ENCODE data around the gene PCDHGA11.

- PRO-cap, result unidirectional peak, plus-strand start at chr5:141421056
Observed at GRCh38 chr5:141420944-141421516, at the start of gene PCDHGA11. TSS of gene PCDHGA11 (plus strand) at chr5:141421051.

- PRO-cap, result bidirectional peak, plus-strand start at chr5:141512689, minus-strand start at chr5:141512511
Observed at GRCh38 chr5:141512195-141512940, 23.5 kb downstream of the PCDHGC5 start.

DNA sequence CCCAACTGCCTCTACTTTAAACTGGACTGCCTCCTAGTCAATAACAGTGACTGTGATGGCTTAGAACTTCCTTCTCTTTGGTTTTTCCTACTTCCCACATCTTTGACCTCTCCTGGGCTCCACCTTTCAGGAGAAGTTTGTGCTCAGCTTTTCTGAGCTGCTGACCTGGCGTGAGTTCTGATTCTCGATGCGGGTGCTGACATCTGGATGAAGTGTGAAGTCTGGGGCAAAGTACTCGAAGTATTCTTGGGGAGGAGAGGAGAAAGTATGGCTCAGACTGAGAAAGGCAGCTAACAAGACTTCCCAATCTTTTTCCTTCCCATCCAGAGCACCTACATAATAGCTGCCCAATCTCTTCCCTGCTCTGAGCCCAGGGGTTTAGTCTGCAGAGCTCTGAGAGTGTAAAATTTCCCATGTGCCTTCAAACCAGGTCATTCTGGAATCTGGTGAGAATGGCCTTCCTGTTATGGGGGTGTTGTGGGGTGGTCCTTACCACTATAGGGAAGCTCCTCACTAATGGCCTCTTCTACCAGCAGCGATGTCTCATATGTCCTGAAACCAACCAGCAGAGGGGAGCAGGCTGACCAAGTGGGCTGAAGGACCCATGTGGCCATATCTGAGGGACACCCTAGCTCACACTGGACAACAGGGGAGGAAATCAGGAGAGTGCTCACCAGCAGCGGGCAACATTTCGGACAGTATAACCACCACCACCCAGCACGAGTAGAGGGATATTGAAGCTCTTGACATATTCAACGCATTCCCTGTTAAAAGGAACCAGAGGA is 6.9 kb upstream of the DIAPH1 start:
- PRO-cap, result no peak

GRCh38 chr5:141669394-141669835 is 12.6 kb downstream of the ARAP3 start:
- PRO-cap, result no peak

DNA sequence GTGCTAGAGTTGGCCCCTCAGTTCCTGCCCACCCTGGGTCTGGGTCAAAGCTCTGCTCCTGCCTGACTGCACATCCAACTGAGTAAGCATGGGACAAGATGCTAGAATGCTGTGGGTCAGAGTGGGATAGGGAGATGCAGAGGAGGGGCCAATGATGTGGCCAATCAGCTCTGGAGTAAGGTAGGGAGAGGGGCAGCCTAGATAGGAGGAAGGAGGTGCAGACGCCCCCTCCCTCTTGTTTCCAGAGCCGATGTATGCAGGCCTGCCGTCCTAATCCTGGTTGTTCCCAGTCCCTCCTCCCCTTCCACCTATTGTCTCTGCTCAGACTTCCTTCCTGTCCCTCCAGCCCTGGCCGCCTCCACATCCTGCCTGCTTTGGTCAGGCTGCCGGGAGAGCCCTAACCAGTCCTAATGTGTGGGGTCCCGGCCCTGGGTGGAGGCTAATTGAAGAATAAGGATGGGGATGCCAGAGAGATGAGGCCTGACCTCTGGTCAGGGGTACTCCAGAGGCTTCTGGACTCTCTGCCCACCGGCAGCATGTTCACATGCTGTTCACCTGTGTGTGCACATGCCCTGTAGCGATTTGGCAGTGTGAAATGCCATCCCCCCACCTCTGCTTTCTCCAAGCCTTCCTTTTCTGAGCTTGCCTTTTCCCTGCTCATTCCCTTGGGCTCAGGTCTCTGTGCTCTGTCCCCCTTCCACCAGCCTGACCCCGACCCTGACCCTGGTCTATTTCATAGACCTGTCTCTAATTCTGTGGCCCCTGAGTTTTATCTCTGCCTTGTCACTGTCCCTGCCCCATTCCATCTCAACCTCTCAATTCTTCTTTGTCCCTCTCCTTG is 1.1 kb downstream of the ARAP3 start:
- PRO-cap, result bidirectional peak, plus-strand start at position 377 of the sequence, minus-strand start at position 80 of the sequence; bidirectional peak, plus-strand start at position 648 of the sequence, minus-strand start at position 750 of the sequence

DNA sequence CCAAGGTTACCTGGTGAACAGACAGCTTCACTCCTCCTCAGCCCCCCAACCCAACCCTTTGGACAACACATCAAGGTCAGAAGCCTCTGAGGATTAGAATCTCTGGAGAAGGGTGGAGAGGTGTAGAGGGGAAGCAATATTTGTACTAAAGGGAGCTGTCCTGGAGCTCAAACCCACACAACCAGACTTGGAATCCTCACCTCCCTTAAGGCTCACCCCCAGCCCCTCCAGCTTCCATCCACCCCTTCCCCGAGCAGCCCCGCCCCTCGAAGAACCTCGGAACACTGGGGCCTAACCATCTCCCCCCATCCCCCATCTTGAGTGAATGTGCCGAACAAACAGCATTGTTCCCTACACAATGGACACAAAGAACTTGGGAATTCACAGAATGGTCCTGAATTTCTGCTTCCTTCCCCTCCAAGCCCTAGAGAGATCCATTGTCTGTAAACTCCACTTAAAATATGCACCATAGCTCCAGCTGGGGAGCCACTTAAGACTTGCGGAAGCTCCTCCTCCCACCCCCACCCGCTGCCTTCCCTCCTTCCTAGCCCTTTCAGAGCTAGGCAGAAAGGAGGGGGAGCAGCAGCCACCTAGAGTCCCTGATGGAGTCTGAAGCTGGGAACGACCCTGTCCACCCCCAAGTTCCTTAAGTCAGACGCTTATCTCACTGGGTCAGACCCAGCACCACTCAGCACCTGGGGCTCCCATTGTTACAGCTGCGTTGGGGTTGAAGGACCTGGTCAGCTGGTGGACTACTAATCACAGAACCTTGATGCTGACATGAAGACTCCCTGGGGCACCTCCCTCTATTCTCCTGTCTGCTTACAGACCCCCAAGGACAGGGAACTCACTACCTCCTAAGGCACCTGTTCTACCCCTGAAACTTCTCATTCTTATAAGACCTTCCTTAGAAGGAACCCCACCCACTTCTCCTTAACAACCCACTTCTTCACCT is 61.5 kb downstream of the PCDH1 start:
- PRO-cap, result bidirectional peak, plus-strand start at position 556 of the sequence, minus-strand start at position 207 of the sequence

DNA sequence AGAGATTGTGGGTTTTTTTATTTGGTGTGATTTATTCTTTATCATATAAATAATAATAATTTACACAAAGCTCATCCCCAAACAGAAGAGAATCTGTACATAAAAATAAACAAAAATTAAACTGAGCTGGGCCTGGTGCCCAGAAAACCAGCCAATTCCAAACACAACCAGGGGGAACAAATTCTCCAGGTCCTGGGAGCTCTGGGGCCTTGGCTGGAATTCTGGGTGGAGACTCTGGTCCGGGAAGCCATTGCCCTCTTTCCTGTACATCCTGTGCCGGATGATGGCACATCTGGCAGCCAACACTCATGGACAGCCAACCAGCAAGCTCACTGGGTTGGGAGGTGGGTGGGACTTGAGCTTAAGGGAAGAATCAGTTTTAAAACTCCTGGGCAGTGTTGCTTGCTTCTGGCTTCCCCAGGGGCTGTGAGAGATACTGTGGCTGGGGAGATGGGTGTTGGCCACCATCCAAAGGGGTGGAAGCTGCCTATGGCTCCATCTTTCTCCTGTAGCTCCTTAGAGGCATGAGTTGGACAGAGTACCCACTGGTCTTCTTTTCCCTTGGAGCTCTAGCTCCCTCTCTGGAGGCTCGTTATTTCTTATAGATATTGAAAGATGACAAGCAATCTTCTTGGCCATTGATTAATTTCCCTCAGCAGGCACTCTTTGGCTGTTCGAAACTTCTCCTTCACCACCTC is 56.0 kb downstream of the PCDH1 start:
- PRO-cap, result no peak

- PRO-cap, result bidirectional peak, plus-strand start at chr5:141836158, minus-strand start at chr5:141836104; unidirectional peak, minus-strand start at chr5:141836443; unidirectional peak, minus-strand start at chr5:141836501
Observed at GRCh38 chr5:141835921-141836672, 42.1 kb downstream of the PCDH1 start.

GRCh38 chr5:141840086-141840949 is 37.9 kb downstream of the PCDH1 start:
- PRO-cap, result no peak

- PRO-cap, result bidirectional peak, plus-strand start at chr5:141849278, minus-strand start at chr5:141848731
Observed at GRCh38 chr5:141848572-141848959, 29.6 kb downstream of the PCDH1 start.

- PRO-cap, result no peak
Observed at GRCh38 chr5:141866007-141866514, 12.1 kb downstream of the PCDH1 start.

- PRO-cap, result no peak
Observed at GRCh38 chr5:141875778-141876785, 2.1 kb downstream of the PCDH1 start.

GRCh38 chr5:141958726-141959313 is 818 bp upstream of the PCDH12 start:
- PRO-cap, result bidirectional peak, plus-strand start at chr5:141959351, minus-strand start at chr5:141959066

- PRO-cap, result unidirectional peak, plus-strand start at chr5:142012552
Observed at GRCh38 chr5:142011878-142012917, 629 bp downstream of the GNPDA1 start.

- PRO-cap, result no peak
Observed at GRCh38 chr5:142110036-142110610, 1.5 kb downstream of the NDFIP1 start.

DNA sequence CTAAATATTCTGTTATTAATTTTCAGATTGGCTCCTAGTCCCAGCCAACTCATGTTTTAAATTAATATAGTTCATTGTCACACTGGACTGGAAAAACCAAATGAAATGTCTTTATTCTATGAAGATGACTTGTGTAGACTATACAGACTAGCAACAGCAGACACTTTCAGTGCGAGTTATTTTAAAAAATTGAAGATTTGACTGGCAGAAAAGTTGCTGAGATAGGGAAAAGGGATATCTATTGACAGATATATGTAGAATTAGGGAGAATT is 21.5 kb downstream of the NDFIP1 start:
- PRO-cap, result no peak

DNA sequence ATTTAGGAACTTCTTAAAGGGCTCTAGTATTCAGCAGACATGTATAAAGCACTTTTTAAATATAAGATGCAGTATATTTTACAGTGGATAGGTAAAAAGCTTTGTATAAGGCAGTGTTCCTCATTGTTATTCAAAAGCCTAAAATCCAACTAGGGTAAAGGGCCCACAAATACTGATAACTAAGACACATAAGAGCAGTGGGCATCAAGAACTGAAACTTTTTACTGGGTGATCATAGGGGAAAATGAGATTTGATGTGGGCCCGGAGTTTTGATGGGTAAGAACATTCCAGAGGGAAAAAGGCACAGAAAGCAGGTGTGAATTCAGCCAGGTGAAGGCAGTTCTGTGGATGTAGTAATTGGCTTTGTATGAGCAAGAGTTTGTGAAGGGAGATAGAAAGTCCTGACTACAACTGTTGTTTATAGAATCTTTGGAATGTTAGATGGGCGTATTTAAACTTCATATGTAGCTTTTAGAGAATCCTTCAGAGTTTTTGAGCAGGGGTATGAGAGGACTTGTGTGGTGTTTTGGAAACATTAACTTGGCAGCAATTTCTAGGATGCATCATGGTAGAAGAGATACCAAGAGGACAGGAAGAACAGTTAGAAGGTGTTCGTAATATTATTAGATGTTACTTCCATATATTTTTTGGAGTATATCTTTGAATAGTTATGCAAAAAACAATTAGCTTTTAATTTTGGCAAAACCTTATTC is 25.3 kb downstream of the NDFIP1 start:
- PRO-cap, result no peak

DNA sequence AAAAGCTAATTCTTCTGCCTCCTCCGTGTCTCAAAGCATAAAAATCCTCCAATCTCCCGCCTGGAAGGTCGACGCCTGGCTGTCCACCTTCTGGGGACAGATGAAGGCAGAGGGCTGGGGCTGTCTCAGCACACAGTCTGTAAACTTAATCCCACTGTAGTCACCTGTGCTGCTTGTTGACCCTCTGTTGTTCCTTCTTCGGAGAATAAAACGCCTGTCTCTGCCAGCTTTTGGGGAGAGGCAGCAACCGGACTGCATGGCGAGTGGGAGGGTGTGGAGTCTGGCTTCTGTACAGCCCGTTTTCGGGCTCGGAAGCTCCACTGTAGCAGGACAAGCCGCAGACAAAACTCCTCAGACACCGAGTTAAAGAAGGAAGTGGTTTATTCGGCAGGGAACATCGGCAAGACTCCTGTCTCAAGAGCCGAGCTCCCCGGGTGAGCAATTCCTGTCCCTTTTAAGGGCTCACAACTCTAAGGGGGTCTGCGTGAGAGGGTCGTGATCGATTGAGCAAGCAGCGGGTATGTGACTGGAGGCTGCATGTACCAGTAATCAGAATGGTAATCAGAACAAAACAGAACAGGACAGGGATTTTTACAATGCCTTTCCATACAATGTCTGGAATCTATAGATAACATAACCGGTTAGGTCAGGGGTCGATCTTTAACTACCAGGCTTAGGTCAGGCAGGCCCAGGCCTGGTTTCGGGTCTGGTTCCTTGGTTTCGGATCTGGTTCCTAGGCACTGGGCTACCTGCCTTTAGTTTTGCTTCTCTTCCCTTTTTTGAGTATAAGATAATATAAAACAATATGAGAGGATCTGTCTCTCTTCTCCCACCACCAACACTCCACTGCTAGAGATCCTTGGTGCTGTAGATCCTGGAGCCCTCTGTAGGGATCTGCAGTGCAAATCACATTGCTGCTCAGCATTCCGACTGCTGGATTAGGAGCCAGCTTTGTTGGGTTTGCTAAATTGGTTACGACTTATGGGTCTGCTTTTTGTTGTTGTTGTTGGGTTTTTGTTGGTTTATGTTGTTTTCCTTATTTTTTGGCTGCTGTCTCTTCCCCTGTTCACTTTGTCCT is 88.3 kb downstream of the SPRY4 start:
- PRO-cap, result bidirectional peak, plus-strand start at position 383 of the sequence, minus-strand start at position 429 of the sequence

DNA sequence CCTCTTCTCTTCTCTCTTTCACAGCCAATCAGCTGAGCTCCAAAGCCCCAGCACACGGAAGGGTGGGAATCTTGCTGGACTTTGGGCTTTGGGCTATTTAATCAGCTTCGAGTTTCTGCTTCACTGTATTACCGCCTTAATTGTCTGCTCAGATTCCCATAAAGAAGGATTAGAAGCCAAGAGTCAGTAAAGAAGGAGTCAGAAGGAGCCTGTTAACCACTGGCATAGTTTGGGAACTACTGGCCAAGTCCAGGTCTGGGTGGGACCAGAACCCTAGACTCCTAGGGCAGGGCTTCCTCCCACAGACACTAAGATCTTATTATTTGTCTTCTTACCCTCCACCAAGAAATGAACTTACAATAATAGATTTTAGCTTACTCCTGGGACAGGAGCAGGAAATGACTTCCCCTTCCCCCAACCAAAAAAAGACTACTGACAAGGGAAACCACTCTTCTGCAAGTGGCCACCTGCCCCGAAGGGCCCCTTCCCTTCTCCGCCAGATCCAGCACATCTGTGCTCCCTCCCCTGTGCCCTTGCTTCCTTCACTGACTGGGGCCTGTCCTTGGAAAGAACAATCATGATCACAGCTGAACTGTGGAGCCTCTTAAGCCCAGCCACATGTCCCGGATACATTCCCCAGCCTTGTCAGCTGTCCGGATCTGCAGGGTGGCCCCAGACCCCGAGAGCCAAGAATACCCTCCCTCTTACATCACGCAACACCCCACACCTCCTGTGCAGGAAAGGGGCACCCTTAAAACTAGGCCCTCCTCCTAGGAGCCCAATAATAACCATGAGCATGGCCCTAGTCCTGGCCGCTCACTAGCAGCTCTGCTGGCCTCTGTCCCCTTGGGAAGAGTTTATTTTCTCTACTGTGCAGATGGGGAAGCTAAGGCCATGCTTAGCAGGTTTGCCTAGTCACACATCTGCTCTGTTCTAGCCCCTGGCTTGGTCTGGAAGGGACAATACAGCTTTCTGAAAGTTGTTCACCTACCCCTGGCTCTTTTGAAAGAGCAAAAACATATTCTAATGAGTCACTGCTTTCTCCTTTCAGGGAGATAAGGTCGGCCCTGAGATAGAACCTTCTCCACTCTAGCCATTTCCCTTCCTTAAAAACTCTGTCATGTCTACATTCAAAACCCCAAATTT is 4.0 kb downstream of the SPRY4 start:
- PRO-cap, result no peak

GRCh38 chr5:142322525-142323824 is 1.8 kb downstream of the SPRY4 start:
- PRO-cap, result no peak